AG09319 (cell line): ENCODE results near the gene GZF1.

GRCh38 chr20:21100625-21101294 lies 25.1 kb upstream of the KIZ start:
- RRBS: 14% methylated on average over 15 of the region's 50 CpGs

- RRBS: under 1% methylated on average over 2 of the region's 16 CpGs
Observed at GRCh38 chr20:21302602-21303088, 486 bp upstream of the XRN2 start.

DNA sequence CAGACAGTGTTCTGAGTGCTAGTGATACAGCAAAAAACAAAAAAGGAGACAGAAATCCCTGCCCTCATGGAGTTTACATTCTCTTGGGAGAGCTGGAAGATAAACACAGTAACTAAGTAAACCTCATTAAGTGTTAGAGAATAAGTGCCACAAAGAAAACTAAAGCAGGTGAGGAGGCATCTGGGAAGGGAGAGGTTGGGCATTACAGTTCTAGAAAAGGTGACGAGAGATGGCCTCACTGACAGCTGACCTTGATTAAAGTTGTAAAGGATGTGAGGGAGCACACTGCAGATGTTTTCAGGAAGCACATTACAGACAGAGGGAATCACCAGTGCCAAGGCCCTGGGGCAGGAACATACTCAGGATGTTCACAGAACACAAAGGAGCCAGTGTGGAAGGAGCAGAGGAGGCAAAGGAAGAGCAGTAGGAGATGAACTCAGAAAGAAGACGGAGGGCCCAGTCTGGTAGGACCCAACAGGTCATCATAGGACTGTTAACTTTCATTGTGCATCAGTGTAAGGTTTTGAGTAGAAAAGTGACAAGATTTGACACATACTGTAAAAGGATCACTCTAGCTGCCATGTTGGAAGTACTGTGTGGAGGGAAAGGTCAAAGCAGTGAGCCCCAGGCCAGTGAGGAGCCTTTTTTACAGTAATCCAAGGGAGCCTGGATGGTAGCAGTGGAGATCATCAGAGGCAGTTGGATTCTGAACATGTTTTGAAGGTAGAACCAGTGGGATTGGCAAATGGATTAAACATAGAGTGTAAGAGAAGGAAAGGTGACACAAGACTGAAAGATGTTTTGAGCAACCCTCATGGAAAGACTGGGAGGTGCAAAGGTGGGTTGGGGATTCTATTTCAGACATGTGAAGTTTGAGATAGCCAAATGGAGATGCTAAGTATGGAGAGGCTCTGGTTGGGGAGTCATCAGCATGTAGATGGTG lies 33.7 kb downstream of the XRN2 start:
- RRBS: no CpG with 5 or more reads among the region's 2 CpGs

DNA sequence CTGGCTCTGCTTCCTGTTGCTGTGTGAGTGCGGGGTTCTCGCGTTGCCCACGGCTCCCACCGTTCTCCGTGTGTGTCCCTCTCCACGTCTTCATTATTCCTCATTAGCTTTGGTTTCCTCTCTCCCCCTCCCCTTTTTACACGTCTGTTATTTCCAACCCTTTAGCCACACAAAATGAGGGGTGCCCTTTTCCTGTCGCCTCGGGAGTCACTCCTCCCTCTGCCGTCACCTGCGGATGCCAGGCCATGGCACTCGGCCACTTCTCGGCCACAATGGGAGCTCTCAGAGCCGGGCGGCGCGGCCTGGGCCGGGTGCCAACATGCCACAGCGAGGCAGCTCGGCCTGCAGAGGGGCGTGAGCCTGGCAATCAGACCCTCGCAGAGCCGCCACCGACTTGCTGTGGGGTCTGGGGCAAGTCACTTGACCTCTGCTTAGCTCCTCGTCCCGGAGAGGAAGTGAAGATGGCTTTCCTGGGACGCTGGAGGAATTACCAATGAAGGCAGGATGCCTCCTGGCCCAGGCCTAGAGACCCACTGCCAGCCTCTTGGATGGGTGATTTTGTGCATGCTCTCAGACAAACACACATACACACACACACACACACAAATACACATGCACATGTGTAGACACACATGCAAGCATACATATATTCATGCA lies 94.5 kb upstream of the NKX2-2 start:
- RRBS: no CpG with 5 or more reads among the region's 28 CpGs

DNA sequence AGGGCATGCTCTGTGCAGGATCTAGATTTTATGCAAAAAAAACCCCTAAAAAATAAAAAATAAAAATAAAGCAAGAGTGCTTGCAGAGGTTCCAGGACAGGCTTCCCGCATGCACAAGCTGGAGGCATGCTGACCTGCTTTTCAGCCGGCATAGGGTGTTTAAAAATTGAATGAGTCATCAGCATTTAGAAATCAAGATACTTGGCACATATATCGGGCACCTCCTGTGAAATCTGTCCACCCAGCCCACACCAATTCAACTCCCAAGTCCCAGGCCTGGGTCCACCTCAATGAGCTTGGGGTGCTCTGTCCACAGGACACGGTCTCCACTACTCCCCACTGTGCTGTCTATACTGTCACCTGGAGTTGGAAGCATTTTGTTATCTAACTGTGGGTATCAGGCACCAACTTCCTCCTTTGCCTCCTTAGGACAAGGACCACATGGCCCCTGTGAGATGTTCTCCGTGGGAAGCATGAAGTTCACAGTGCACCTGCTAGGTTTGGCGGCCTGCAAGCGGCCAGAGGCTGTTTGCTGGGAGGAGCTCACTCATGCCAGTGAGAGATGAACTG lies 121.3 kb downstream of the FOXA2 start:
- RRBS: no CpG with 5 or more reads among the region's 7 CpGs

GRCh38 chr20:22763560-22764050 lies 179.2 kb upstream of the FOXA2 start:
- RRBS: no CpG with 5 or more reads among the region's 5 CpGs

- RRBS: no CpG with 5 or more reads among the region's 5 CpGs
Observed at GRCh38 chr20:23081598-23082098, 4.5 kb downstream of the CD93 start.

- RRBS: no CpG with 5 or more reads among the region's 11 CpGs
Observed at GRCh38 chr20:23084264-23084595, 1.9 kb downstream of the CD93 start.

DNA sequence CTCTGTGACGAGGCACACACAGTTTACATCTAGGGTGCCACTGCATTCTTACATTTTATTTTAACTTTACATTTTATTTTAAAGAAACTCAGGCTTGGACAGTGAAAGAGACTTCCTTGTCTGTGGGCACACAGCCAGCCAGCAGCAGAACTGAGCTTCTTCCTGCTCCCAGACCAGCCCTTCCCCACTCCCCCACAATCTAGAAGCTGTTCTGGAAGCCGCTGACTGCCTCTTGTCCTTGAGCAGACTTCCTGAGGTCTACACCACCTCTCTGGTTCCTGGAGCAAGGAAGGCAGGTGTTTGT lies 27.9 kb upstream of the CD93 start:
- RRBS: no CpG with 5 or more reads among the region's 2 CpGs

- RRBS: 93% methylated on average over 3 of the region's 8 CpGs
Observed at GRCh38 chr20:23133594-23134082, 47.5 kb upstream of the CD93 start.

GRCh38 chr20:23269748-23271144 lies 80.3 kb upstream of the NXT1 start:
- RRBS: no CpG with 5 or more reads among the region's 20 CpGs

- RRBS: 1% methylated on average over 42 of the region's 106 CpGs
Observed at GRCh38 chr20:23361711-23362516, at the start of gene GZF1. Gene GZF1 (plus strand): TSS chr20:23362182.

GRCh38 chr20:23362517-23363030 lies 592 bp downstream of the GZF1 start:
- RRBS: 0% methylated on average over 4 of the region's 28 CpGs

DNA sequence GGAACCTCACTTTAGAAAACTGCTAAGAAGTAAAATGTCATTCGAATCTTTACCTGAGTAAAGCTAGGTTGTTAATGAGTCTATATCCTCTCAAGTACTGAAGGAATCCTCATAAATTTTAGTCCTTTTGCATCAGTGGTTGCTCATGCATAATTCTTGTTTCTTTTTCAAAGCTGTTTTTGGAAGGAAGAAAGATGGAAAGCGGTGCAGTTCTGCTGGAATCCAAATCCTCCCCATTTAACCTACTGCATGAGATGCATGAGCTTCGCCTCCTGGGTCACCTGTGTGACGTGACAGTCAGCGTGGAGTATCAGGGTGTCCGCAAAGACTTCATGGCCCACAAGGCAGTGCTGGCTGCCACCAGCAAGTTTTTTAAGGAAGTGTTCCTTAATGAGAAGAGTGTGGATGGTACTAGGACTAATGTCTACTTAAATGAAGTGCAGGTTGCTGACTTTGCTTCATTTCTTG lies 2.2 kb downstream of the GZF1 start:
- RRBS: no CpG with 5 or more reads among the region's 6 CpGs

DNA sequence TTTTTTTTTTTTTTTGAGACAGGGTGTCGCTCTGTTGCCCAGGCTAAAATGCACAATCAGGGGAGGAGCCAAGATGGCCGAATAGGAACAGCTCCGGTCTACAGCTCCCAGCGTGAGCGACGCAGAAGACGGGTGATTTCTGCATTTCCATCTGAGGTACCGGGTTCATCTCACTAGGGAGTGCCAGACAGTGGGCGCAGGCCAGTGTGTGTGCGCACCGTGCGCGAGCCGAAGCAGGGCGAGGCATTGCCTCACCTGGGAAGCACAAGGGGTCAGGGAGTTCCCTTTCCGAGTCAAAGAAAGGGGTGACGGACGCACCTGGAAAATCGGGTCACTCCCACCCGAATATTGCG lies 4.7 kb upstream of the NAPB start:
- RRBS: no CpG with 5 or more reads among the region's 21 CpGs

GRCh38 chr20:23756769-23757149 lies 6.0 kb upstream of the CST1 start:
- RRBS: no CpG with 5 or more reads among the region's 3 CpGs

- RRBS: no CpG with 5 or more reads among the region's 14 CpGs
Observed at GRCh38 chr20:24951310-24952153, 2.5 kb downstream of the CST7 start.

DNA sequence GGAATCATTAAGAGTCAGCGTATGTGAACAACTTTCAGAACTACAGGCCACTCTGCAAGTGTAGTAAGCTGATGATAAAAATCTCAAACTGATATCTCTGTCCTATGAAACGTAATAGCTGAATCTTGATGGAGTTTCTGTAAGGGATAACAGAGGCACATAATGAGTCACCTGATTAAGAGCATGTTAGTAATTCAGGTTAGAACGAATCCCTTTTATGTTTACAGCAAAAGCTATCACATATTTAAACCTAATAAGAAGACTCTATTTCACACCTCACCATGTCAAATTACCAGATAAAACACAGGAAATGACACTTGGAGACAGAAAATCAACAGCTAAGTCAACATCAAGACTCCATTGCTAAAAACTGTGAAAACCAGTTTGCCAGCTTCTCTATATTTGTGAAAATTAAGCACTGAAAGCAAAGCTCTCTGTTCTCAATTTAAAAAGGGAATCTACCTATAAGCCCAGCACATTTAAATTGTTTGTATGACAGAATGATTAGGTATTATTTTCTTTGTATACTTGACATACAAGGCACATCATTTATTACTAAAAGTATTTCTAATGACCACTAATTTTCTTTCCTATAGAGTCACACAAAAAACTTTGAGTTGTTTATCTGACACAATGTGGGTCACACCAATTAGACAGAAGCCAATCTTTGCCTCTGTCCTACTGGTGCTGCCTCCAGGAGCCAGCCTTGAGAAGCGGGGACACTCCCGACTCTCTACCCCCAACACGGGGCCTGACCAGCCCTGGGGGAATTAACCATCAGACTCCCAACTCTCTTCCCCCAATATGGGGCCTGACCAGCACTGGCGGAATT lies 12.0 kb downstream of the CST7 start:
- RRBS: no CpG with 5 or more reads among the region's 7 CpGs

GRCh38 chr20:24983733-24984557 lies 8.6 kb downstream of the APMAP start:
- RRBS: no CpG with 5 or more reads among the region's 11 CpGs